ENCODE measurements around a stretch of chr13.

GRCh38 chr13:99542681-99543464, 41.6 kb downstream of the TM9SF2 start:
- RRBS = no CpG with 5 or more reads among the region's 8 CpGs

GRCh38 chr13:99578380-99578997, 28.0 kb upstream of the CLYBL start:
- RRBS = no CpG with 5 or more reads among the region's 5 CpGs

GRCh38 chr13:99718113-99718685, 111.7 kb downstream of the CLYBL start:
- RRBS = no CpG with 5 or more reads among the region's 2 CpGs

DNA sequence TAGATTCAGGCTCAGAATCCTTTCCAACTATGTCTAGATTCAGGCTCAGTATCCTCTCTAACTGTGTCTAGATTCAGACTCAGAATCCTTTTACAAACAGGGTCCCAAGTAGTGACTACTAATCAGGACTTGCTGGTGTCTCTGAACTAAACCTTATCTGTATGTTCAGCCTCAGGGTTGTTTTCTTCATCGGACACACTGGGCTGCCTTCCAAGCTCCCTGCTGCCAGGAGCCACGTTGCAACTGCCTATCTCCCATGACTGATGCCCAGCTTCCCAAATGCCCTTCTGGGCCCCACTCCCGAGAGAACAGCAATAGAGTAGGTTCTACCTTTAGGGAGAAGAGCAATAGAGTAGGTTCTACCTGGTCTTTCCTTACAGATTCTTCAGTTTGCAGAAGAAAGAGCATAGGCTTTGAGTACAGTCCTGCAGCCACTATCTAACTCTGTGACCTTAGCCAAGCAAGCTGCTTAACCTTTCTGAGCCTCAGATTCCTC, 61.7 kb downstream of the ZIC5 start:
- RRBS = no CpG with 5 or more reads among the region's 3 CpGs

DNA sequence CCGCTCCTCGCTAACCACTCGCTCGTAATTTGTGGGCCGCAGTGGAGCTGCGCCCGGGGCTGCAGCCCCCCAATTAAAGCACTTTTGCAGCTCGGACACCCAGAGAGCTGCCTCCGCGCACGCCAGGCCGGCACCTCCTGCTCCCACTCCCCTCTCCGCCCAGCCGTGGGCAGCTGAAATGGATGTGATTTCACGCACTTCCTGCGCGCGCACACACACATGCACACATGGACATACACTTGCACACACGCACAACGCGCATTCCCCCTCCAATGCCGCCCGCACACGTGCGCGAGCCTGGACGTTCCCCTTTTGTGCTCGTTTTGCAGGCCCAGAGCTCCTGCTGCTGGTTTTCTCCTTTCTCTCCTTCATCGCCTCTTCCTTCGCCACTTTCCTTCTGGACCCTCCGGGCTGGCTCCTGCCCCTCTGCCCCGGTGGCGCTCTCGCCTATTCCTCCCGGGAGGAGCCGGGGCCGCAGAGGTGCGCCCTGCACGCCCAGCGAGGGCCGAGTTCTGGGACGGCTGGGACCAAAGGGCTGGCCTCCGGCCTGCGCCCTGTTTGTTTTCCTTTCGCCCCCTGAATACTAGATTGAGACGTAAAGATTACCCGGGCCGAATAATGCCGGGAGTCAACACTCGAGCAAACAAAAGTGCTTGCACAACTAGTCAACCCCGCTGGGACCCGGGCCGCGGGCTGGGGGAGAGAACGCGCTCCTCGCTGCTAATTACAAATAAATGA, 15.3 kb downstream of the ZIC5 start:
- RRBS = 3% methylated on average over 19 of the region's 57 CpGs

DNA sequence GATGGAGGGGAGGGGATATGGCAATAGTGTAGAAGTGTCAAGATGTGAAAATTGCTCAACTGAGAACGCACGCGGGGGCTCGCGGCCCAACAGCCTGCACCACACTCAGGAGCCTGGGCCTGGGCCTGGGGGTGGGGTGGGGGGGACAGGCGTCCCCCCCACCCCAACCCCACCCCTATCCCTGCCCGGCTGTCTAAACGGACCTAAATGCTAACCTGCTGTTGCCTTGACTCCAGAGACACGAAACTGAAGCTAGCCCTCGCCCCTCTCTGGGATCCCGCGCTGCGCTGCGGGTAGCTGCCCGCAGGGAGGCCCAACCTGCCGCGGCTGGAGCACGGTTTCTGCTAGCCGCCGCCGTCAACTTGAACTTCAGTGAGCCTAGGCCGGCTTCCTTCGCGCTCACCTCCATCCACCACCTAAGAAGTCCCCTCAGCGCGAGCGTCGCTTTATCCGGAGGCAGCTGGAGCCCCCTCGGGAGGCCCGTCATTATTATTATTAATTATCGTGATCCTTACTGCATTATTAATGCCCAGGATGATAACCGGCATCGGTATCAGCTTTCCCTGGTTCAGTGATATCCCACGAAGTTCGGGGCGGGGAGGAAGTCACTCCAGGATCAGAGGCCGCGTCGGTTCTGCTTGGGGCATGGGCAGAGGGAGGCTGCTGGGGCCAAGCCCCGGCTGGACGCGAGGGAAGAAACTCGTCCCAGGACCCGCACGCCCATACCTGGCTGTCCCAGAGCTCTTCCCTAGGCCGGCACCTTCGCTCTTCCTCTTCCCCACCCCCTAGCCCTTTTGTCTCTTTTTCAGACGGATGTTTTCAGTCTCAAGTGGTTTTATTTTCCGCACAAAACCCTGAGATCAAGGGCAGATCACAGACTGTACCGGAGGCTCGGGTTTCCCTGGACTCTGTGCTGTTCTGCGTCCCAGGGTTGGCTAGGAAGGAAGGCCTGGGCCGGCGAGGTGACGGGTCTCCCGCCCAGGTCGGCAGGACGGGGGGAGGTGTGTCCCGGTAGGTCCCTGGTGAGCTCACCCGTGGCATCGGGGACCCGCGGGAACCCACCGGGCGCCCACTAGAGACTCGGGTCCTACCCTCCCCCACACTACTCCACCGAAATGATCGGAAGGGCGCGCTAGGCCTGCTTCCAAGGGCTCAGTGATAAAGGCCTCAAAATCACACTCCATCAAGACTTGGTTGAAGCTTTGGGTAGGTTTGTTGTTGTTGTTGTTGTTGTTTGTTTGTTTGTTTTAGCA, 7.6 kb downstream of the ZIC2 start:
- RRBS = 6% methylated on average over 31 of the region's 71 CpGs

DNA sequence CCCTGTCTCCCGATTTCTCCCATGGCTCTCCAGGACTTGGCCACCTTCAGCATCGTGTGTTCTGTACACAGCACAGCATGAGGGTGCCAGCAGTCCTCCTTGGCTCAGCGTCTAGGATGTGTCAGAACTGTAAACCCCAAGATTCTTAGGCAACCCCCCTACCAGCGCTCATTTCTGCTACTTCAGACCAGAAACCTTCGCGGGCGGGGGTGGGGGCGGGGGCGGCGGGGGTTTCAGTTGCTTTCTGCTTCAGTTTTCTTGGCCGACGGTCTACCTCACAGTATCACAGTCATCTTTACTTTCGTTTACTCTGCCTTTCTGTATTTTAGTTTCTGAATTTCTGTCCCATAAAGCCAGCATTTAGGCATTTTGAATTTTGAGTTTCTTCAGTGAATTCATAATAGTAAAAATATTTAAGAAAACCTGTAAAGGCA, 82.4 kb downstream of the GGACT start:
- RRBS = no CpG with 5 or more reads among the region's 13 CpGs

- RRBS = no CpG with 5 or more reads among the region's 6 CpGs
These were observed 20.3 kb upstream of the GGACT start for GRCh38 chr13:100608937-100609337.

- RRBS = no CpG with 5 or more reads among the region's 2 CpGs
These were observed 267.6 kb upstream of the TPP2 start for GRCh38 chr13:102328964-102329798.

DNA sequence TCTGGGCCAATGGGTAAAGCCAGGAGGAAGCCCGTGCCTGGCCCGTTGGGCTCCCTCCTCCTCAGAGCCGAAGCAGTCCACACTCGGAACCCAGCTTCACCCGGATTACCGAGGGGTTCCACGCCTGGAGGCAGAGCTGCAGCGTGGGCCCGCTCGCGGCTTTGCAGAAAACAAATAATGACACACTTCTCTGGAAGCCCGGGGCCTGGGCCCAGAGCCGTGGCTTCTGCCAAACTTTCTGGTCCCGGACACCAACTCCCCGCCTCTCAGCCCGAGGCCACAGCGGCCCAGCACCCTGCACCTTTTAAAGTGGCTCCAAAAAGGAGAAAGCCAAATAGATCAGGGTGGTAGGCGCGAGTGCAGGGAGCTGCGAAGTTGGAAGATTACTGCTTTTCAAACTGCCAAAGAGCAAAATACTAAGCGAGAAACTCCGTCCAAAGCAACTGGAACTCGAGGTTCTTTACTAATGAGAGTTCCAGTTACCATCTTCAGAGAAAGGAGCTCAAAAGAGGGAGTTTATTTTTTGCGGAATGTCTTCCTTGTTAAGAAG, 202.0 kb upstream of the TPP2 start:
- RRBS = 1% methylated on average over 8 of the region's 24 CpGs

- RRBS = no CpG with 5 or more reads among the region's 4 CpGs
These were observed 12.3 kb upstream of the TPP2 start for GRCh38 chr13:102584330-102585049.

DNA sequence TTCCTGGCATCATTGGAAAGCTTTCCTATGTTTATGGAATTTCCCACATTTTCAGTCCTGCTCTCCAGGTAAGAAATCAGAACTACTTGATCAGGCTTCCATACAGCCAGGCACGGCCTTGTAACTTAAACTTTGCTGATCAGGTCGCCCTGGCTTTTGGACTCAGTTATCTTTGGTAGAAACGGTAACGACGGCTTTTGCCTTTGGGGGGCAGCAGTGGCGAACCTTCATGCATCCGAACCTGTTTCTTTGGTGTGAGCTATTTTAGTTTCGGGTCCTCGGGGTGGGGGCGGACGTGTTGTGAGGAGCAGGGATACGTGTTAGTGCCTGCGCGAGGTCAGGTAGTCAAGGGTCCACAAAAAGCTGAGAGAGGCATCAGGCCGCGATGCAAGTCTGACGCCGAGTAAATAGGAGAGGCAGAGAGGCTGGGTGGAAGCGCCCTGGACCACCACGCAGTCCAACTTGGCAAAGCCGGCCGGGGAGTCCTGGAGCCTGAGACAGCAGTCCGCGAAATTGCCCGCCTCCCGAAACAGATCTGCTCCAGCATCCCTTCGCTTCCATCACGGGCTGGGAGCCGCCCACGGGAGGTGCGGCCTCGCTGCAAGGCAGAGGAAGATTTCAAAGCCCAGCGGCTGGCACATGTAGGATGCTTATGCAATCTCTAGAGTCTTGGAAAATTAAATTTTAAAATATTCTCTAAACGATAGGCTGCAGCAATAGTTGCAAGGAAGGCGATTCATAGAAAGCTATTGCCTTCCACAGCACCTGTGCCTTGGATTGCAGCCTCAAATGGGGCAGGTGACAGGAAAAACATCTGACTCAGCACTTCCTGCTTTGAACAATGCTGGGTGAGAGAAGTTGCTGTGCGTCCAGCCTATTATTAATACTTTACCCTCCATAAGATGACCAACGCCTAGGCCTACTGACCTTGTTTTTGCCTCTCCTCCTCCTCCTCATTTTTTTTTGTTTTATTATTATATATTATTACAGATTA, 4.6 kb upstream of the TPP2 start:
- RRBS = no CpG with 5 or more reads among the region's 37 CpGs

DNA sequence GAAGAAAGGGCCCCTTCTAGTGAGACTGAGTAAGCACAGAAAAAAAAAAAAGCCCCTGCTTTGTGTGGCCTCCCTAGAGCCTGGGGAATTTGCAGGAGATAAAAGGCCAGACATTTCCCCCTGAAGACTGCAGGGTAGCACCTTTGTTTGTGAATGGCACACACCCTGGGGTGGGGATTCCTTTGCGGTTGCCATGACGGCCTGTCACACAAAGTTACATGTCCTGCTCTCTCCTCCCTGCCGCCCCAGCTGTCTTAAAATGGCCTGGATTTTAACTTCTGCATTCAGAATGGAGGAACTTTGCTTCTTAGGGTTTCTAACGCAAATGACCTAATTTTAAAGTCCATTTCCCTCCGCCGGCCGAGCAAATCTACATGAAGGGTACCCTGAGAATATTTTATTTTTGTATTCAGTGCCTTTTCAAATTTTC, 434.8 kb downstream of the EFNB2 start:
- RRBS = no CpG with 5 or more reads among the region's 7 CpGs

GRCh38 chr13:106348923-106350244, 186.1 kb downstream of the EFNB2 start:
- RRBS = 7% methylated on average over 3 of the region's 34 CpGs

DNA sequence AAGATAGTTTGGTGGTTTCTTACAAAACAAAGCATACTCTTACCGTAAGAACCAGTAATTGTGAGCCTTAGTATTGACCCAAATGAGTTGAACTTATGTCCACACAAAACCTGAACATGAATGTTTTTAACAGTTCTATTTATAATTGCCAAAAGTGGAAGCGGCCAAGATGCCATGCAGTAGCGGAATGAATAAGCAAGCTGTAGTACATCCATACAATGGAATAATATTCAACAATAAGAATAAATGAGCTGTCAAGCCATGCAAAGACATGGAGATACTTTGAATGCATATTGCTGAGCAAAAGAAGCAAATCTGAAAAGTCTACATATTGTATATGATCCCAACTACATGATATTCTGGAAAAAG, 183.0 kb downstream of the EFNB2 start:
- RRBS = no CpG with 5 or more reads among the region's 3 CpGs

DNA sequence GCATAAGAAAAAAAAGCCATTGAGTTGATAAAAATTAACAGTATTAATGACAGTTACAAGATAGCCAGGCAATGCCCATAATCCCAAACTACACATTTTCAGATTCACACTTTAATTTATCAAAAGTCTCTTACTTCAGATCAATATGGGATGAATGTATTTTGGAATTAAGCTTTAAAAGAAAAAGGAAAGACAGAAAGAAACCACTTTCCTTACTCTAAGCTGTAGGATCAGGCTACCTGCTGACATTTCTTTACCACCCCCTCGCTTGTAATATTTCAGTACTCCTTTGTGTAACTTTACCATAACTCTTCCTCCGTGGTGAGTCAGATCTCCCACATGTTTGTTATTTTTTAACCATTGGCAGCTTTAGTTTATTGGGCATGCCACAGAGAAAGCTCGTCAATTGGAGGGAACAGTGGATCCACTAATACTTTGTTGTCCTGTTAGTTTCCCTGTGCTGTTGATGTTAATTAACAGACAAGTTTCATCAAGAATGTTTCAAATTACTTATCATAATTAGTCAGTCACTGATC, 22.6 kb downstream of the EFNB2 start:
- RRBS = no CpG with 5 or more reads among the region's 3 CpGs

GRCh38 chr13:106522962-106523242, 12.6 kb downstream of the EFNB2 start:
- RRBS = no CpG with 5 or more reads among the region's 3 CpGs

DNA sequence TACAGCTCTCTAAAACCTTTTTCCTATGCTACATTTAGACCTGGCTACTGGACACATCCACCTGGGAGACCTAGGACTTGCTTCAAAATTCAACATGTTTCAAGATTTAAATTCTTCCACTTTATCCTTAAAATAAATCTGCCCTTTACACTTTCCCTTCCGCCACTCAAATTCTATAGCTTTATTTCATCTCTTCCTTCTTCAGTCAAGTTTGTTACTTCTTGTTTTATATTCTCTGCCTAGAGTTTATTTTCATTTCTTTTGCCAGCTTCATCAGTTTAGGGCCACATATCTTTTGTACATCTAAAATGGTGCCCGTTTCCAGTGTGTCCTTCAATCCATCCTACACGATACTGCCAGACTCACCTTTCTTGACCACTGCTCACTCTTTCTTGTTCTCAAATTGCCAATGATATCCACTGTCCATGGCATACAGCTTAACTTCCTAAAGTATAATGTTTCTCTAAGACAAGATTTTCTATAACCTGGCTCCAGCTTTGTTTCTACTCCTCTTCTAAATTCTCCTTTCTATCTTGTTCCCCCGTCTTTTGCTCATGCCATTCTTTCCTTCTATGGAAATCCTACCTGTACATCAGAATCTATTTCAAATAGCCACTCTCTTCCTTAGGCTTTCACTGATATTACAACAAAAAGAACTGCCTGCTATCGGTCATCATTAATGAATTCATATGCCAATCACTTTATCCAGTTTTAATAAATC, 10.6 kb upstream of the EFNB2 start:
- RRBS = no CpG with 5 or more reads among the region's 5 CpGs

DNA sequence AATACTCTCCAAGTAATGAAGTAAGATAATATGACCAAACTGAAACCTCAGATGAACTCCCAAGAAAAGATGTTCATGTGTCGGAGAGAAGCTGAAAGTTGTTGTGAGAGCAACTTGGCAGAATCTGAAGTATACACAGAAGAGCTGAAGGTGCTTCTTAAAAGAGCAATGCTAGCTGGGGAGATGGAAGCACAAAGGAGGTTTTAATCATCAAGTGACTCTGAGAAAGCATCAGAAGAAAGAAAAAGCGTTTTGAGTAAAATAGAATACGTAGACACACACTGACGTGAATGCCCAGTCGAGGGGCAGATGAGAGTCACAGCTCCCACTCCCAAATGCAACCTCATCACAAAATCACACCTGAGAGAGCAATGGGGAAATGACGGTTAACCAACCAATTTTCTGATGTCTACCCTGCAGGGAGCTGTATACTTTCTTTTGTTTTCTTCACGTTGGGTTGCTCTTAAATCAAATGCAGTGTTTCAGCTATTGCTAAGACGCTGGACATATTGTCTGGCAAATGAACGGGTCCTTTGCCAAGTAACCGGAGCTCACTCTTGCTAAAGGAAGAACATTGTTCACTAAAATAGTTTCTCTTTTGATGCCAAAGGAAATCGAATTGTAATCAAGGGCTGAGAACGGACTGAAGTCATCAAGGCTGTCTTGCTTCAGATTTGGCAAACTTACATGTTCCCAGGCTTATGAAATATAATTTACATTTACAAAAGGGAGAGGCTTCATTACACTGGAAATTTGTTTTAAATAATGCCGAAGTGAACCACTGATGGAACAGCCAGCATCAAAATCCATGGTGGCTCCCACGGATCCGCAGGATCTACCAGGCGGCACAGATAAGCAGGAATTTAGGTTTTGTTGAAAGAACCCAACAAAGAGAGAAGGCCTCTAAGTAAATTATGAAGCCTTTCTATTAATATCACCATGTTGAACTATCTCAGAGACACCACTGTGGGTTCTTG, 142.3 kb upstream of the ARGLU1 start:
- RRBS = no CpG with 5 or more reads among the region's 16 CpGs